AG04450 (cell line): ENCODE data around the gene TGFBR2.

DNA sequence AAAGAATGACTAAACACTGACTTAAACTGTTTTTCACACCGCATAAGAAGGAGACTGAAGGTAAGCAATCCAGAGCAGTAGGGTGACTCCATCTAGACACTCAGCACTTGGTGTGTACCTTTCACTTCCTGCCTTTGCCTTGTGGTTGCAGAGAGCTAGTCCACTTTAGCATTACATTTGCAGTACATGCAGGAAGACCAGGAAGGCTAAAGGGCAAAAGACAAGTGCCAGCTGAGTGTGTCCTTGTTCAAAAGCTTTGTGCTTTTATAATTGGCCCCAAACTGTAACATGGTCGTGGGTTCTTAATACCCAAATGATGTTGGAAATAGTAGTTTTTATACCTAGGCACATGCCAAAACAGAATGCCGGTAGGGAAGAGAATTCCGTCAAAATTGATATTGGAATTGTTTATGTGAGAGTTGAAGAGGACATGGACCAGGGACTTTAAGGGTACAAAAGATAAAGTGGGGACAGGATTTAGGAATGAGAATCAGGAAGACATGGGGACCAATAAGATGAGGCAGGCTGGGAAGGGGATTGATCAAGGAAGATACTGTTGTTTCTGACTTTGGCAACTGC lies 234.8 kb downstream of the RBMS3 start:
- CAGE, long polyA plus RNA, result no peak
- RRBS, result no CpG with 5 or more reads among the region's 4 CpGs

- CAGE, long polyA plus RNA, result no peak
- RRBS, result no CpG with 5 or more reads among the region's 10 CpGs
Measured at GRCh38 chr3:29531330-29532193, 250.7 kb downstream of the RBMS3 start.

DNA sequence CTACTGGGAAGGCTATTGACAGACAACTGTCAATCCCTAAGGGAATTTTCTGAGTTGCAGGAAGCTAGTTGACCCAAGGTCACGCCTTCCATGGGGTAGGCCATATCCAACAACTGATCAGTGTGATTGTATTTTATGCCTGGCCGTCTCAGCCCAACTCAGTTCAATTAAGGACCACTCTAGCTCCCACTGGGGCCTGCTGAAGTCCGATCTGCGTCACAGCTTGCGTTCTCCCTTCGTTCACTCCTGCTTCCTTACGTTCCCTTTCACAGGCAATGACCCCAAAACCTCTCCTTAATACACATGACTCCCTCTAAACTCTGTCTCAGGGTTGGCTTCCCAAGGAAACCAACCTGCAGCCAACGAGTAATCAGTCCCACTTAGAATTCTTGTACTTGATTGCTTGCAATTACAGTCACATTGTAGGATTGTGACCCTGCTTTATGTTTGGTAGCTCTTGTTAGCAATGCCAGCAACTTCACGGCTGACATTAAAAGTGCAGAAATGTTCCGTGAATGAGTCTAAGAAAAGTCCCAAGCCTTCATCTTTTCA lies 428.1 kb downstream of the RBMS3 start:
- CAGE, long polyA plus RNA, result no peak
- RRBS, result no CpG with 5 or more reads among the region's 10 CpGs

DNA sequence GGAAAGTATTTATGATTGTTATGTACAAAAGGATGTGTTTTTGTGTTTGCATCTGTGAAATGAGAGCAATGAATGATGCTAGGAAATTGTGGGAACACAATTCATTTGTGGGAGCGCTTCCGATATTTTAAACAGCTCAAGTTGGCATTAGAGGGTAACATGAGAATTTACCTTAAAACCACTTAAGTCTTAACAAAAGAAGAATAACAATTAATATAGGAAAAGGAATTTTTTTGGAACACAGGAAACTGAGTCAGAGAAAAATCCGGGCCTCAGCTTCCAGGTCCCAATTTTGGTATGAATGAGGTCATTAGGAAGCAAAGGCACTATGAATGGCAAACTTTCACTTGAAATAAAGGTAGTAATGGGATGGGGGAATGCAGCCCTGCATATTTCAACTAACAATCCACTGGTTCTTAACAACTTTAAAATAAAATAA lies 263.0 kb upstream of the TGFBR2 start:
- CAGE, long polyA plus RNA, result no peak
- RRBS, result no CpG with 5 or more reads among the region's 3 CpGs

DNA sequence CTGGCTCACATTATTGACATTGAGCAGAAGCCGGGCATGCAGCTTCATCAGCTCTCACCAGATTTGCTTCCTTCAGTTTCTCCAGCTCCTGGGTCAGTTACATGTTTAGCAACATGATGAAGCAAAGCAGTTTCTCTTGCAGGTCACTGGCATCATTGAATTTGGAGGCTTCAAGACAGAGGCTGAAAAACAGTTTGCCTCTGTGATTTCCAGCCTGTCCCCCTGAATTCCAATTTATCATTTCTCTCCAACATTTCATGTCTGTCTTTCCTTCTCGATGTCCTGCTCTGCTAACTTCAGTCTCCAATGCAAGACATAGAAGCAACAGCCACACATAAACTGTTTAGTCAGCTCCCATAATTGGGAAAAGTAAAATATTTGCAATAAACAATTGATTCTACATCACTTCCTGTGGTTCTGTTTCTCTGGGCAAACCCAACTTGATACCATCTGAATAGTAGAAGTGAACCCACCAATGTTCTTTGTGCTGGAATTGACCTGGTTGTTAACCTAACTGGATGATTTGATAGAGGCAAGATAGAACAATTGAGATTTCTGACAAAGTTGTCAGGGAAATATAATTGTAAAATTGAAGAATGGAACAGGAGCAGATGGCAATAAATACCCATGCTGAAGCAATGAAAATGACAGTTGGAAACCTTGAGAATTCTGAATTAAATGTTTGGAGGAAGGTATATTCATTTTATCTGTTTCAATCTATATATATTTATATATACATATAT lies 256.0 kb upstream of the TGFBR2 start:
- CAGE, long polyA plus RNA, result no peak
- RRBS, result no CpG with 5 or more reads among the region's 2 CpGs

DNA sequence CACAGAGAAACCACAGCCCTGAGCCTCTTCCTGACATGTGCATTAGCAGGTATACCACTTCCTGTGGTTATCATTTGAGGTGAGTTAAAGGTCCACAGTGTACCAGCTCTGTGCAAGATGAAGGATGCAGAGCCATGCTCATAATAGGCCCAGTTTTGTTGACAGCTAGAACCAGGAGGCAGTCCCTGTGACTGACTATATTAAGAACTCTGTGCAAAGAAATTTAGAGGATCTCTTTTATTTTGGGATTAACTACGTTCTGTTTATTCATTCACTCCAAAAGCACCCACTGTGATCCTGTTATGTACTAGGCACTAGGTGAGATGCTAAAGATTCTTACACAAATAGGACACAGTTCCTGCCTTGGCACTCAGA lies 252.2 kb upstream of the TGFBR2 start:
- CAGE, long polyA plus RNA, result no peak
- RRBS, result no CpG with 5 or more reads among the region's 1 CpG

DNA sequence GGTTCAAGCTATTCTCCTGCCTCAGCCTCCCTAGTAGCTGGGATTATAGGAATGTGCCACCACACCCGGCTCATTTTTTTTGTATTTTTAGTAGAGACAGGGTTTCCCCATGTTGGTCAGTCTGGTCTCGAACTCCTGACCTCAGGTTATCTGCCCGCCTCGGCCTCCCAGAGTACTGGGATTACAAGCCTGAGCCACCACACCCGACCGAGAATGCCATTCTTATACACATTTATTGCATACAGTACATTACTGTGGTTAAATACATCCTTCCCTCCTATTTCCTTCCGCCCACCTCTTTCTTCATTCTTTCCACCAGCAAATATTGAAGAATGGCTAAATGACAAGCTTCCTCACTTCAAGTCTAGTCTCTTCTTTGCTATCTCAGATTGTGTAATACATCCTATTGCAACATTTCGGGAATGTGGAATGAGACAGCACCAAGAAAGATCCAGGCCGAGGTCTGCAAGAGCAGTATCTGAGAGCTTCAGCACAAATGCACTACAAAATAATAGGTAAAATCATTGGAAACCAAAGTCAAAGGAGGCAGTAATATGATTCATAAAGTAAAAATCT lies 94.9 kb upstream of the TGFBR2 start:
- CAGE, long polyA plus RNA, result no peak
- RRBS, result no CpG with 5 or more reads among the region's 9 CpGs

DNA sequence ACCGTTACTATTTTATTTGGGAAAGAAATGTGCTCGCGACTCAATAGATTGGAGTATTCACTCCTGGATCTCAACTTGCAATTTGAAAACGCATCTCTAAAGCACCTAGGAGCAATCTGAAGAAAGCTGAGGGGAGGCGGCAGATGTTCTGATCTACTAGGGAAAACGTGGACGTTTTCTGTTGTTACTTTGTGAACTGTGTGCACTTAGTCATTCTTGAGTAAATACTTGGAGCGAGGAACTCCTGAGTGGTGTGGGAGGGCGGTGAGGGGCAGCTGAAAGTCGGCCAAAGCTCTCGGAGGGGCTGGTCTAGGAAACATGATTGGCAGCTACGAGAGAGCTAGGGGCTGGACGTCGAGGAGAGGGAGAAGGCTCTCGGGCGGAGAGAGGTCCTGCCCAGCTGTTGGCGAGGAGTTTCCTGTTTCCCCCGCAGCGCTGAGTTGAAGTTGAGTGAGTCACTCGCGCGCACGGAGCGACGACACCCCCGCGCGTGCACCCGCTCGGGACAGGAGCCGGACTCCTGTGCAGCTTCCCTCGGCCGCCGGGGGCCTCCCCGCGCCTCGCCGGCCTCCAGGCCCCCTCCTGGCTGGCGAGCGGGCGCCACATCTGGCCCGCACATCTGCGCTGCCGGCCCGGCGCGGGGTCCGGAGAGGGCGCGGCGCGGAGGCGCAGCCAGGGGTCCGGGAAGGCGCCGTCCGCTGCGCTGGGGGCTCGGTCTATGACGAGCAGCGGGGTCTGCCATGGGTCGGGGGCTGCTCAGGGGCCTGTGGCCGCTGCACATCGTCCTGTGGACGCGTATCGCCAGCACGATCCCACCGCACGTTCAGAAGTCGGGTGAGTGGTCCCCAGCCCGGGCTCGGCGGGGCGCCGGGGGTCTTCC lies at the start of gene TGFBR2:
Gene TGFBR2, plus strand, starts transcription at position 458 of the 880 bp plus-strand sequence.
- CAGE, long polyA plus RNA, result start-site peak on the plus strand centred at position 547 of the sequence, 409 bp wide, 598 and 244 reads in 2 replicates
- RRBS, result 3% methylated on average over 12 of the region's 76 CpGs

DNA sequence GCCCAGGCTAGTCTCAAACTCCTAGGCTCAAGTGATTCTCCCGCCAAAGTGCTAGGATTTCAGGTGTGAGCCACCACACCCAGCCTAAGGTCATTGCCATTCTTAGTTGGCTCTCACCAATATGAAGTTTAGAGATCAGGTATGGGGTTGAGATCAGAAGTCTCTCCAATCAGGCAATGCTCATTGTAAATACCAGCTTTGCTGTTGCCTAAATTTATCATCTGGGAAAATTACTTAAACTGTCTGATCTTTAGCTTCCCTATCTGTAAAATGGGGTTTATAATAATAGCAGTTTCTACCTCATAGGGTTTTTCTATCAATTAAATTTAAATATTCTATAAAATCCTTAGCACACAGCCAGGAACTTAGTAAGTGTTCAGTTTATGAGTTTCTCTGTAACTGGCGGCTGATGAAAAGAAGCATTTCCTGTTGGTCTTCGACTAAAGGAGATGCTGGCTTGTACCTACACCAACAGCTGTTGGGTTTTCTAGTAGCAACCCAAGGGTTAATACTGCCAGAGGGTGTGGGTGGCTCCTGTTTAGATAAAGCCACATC lies 60.5 kb downstream of the TGFBR2 start:
- CAGE, long polyA plus RNA, result no peak
- RRBS, result no CpG with 5 or more reads among the region's 3 CpGs

- CAGE, long polyA plus RNA, result no peak
- RRBS, result no CpG with 5 or more reads among the region's 5 CpGs
Measured at GRCh38 chr3:31165389-31165663, 270.9 kb upstream of the GADL1 start.

GRCh38 chr3:31423212-31424038 lies 109.3 kb upstream of the STT3B start:
- CAGE, long polyA plus RNA, result no peak
- RRBS, result no CpG with 5 or more reads among the region's 3 CpGs

GRCh38 chr3:31532241-31532492 lies 558 bp upstream of the STT3B start:
- CAGE, long polyA plus RNA, result no peak
- RRBS, result no CpG with 5 or more reads among the region's 30 CpGs

DNA sequence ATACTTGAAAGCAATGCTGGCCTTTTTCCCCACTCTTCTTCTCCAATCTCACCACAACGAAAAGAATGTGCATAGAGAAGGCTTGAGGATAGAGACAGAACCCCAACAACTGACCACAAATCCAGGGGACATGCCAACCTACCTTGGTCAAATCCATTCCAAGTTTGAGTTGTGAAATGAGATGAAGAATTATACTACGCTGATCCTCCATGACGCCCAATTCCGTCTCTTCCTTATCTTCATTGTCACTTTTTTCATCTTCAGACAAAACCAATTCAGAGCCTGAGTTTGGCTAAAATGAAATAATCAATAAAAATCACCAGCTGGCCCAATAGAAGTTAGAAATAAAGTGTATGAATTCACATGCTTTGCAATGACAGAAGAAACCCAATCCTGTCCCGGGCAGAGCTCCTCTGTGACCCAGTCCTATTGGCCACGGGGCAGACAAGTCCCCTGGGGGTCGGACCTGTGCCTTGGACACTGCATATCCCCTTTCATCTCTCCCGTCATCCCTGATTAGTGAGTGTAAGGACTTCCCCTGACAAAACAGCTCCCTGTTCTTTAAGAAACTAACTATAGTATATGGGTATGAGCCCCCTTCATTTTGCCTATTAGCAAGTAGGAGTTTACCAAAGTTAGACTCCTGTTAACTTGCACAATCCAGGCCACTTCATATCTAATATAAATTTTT lies 169.6 kb downstream of the STT3B start:
- CAGE, long polyA plus RNA, result no peak
- RRBS, result no CpG with 5 or more reads among the region's 8 CpGs

- CAGE, long polyA plus RNA, result no peak
- RRBS, result no CpG with 5 or more reads among the region's 5 CpGs
Measured at GRCh38 chr3:31704864-31705296, 172.2 kb downstream of the STT3B start.

GRCh38 chr3:32106791-32107397 lies 474 bp downstream of the GPD1L start:
- CAGE, long polyA plus RNA, result no peak
- RRBS, result 2% methylated on average over 16 of the region's 55 CpGs

DNA sequence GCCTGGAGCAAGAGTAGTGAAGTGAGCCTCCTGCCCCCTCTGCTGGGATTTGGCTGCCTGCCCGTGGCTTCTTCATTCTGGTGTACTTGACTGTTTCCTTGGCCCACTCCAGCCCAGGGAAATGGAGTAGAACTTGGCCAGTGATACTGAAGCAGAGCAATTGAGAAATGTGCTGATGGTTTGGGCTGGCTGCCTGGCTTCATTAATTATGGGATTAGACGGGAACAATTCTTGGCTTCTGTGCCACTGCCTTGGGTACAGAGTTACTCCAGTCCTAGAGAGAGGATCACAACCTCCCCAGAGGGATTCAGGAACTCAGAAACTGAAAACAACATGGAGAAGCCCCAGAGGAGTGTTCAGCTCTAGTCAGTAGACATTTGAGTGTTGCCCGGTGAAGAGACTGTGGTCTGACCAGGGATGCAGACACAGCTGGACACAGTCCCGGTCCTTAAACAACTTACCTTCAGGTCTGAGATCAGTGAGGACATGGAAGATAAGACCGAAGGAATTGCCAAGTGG lies 3.0 kb downstream of the GPD1L start:
- CAGE, long polyA plus RNA, result no peak
- RRBS, result 20% methylated on average over 2 of the region's 5 CpGs

DNA sequence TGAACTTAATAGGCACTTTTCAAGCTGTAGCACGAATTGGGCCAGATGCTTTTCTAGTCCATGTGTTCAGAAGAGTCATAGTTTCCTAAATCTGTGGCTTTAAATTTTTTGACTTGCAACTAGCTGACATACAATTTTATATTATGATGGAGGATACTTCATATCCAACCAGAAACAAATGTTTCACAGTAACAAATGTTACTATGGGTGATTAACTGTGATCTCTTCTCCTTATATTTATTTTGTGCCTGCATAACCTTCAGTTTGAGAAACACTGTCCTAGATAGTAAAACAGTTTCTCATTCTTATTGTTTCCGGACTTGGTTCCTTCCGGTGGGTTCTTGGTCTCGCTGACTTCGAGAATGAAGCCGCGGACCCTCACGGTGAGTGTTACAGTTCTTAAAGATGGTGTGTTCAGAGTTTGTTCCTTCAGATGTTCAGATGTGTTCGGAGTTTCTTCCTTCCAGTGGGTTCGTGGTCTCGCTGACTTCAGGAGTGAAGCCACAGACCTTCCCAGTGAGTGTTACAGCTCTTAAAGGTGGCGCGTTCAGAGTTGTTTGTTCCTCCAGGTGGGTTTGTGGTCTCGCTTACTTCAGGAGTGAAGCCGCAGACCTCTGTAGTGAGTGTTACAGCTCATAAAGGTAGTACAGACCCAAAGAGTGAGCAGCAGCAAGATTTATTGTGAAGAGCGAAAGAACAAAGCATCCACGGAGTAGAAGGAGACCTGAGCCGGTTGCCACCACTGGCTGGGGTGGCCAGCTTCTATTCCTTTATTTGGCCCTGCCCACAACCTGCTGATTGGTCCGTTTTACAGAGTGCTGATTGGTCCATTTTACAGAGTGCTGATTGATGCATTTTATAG lies 8.1 kb downstream of the GPD1L start:
- CAGE, long polyA plus RNA, result no peak
- RRBS, result no CpG with 5 or more reads among the region's 19 CpGs

GRCh38 chr3:32158790-32159357 lies 52.5 kb downstream of the GPD1L start:
- CAGE, long polyA plus RNA, result no peak
- RRBS, result no CpG with 5 or more reads among the region's 21 CpGs

DNA sequence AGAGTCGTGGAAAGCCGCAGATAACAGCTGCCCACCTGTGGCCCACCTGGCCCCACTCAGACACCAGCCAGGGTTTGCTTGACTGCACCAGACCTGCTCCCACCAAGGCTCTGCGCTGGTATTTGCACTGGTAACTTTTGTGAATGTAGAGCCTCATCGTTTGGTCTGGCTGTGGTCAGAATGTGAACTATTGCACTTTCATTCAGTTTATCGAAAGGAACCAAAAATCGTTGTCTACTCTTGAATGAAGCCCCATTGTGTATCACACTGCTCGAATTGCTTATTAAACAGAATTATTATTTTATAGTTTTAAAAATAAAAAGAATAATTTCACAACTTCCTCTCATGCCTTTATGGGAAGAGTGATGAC lies 37.2 kb downstream of the CMTM7 start:
- CAGE, long polyA plus RNA, result no peak
- RRBS, result no CpG with 5 or more reads among the region's 7 CpGs

DNA sequence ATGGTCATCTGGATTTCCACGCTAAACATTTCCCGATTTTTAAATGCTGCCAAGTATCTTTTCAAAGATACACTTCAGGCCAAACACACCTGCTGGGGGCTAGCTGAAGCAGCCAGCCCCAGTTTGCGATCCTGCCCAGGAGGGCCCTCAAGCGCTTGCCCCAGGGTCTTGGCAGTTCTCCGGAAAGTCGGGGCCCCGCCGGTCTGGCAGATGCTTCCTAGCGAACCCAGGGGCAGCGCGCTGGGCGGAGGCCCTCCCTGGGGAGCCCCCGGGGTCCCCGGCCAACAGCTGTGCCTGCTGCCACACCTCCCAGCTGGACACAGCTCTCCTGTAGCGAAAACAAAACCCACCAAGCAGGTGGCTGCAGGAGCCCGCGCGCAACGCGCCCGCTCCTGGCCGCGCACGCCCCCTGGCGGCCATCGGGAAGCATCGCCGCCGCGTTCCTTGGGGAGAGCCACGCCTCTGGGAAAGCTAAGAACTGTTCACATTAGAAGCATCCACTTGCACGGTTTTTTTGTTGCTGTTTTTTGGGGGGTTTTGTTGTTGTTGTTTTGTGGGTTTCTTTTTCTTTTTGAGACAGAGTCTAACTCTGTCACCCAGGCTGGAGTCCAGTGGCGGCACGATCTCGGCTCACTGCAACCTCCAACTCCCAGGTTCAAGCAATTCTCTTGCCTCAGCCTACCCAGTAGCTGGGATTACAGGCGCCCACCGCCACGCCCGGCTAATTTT lies 34.9 kb downstream of the CMTM6 start:
- CAGE, long polyA plus RNA, result no peak
- RRBS, result 14% methylated on average over 6 of the region's 39 CpGs